Right lobe of liver (tissue), 4 donors: ENCODE data around the gene CUL2.

- PRO-cap, 4 experiments: peak in 1 of 4 experiments; most common minus-strand start chr10:31723367 (in 1)
- RAMPAGE, long total RNA, 2 experiments: no peak in any of the 2 experiments
Observed at GRCh38 chr10:31723031-31723669, 205.5 kb downstream of the ARHGAP12 start.

- PRO-cap, 4 experiments: peak in 4 of 4 experiments; most common plus-strand start chr10:31759315 (in 4); most common minus-strand start chr10:31759192 (in 3)
- RAMPAGE, long total RNA, 2 experiments: no peak in any of the 2 experiments
Observed at GRCh38 chr10:31759023-31759660, 169.5 kb downstream of the ARHGAP12 start.

DNA sequence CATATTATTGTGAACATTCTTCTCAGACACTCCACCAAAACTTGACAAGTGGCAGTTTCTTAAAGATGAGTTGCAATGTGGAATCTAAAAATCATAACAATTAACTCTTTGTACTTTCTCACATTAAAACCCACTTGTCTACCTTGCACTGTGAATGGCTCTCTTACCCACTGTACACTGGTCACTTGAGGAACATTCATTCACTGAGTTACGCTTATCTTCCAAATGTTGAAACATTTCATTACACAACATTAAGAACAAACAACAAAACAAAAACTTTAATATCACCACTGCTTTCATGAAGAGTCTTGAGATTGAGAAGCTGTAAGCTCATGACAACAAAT, 44.2 kb downstream of the ARHGAP12 start:
- PRO-cap, 4 experiments: peak in 1 of 4 experiments; most common minus-strand start position 179 of the sequence (in 1)
- RAMPAGE, long total RNA, 2 experiments: no peak in any of the 2 experiments

GRCh38 chr10:32020978-32021707, 35.1 kb downstream of the KIF5B start:
- PRO-cap, 4 experiments: no peak in any of the 4 experiments
- RAMPAGE, long total RNA, 2 experiments: no peak in any of the 2 experiments

GRCh38 chr10:32035385-32035773, 20.8 kb downstream of the KIF5B start:
- PRO-cap, 4 experiments: no peak in any of the 4 experiments
- RAMPAGE, long total RNA, 2 experiments: start-site peak on the minus strand in 1 of 2 experiments, at chr10:32035562-32035625 at its widest, 117 reads per replicate

GRCh38 chr10:32315774-32316389, 31.1 kb downstream of the EPC1 start:
- PRO-cap, 4 experiments: no peak in any of the 4 experiments
- RAMPAGE, long total RNA, 2 experiments: no peak in any of the 2 experiments

DNA sequence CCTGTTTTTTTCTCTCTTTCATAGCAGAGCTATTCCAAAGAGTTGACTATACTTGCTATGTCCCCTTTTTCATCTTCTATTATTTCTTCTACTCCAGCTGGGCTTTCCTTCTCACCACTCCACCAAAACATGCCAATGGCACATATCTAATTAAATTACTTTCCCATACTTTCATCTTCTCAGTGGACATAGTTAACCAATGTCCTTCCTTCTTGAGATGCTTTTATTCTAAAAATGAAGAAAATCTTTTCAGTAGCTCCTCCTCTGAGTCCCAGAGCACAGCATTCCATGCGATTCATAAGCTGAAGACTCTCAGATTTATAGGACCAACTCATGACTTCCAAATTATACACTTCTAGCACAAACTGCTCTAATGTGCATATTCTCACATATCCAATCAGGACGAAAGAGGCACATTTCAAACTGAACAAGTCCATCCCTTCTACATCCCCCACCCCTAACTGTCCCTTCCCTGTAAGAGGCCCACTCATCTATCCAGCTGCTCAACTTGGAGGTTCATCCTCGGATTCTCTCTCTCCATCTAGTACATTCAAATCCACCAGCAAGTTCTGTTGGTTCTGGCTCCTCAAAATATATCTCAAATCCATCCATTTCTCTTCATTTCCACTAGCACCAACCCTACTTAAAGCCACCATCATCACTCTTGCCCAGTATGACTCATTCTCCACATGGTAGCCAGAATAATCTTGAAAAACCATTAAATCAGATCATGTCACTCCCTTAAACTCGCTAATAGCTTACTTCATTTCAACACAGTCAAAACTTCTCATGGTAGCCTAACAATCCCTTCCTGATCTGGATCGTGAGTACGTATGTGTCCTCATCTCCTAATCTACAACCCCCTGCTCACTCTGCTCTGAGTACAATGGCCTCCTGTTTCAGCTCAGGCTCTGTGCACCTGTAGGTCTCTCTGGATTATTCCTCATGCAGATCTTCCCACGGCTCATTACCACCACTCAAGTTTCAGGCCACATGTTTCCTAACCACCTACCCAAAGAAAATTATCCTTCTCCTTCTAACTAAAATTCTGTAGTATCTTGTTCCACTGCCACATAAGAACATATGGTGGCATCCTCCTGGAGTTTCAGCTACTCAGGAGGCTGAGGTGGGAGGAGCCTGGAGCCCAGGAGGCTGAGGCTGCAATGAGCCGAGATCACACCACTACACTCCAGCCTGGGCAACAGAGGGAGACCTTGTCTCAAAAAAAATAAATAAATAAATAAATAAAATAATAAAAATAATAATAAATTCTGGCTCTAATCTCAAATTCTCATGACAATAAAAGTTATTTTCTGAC, 8.8 kb downstream of the EPC1 start:
- PRO-cap, 4 experiments: no peak in any of the 4 experiments
- RAMPAGE, long total RNA, 2 experiments: no peak in any of the 2 experiments

DNA sequence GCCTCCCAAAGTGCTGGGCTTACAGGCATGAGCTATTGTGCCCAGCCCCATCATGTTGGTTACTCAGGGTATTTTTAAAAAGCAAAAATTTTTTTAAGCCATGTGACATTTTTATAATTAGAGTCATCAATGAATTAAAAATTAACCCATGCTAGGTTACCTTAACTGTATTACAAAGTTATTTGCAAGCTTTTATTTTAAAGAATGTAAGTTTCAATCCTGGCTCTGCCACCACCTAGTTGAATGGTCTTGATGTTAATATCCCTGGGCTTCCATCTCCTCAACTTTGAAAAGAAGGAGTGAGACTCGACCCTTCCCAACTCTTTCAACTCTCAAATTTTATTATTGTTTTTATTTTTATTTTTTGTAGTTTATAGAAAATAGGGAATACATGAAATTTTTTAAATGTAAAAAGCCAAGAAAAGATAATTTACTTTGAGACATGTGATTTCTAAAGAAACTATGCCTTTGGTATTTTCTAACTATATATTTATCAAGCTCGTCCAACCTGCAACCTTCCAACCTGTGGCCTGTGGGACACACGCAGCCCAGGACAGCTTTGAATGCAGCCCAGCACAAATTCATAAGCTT, 17.4 kb upstream of the EPC1 start:
- PRO-cap, 4 experiments: no peak in any of the 4 experiments
- RAMPAGE, long total RNA, 2 experiments: no peak in any of the 2 experiments

DNA sequence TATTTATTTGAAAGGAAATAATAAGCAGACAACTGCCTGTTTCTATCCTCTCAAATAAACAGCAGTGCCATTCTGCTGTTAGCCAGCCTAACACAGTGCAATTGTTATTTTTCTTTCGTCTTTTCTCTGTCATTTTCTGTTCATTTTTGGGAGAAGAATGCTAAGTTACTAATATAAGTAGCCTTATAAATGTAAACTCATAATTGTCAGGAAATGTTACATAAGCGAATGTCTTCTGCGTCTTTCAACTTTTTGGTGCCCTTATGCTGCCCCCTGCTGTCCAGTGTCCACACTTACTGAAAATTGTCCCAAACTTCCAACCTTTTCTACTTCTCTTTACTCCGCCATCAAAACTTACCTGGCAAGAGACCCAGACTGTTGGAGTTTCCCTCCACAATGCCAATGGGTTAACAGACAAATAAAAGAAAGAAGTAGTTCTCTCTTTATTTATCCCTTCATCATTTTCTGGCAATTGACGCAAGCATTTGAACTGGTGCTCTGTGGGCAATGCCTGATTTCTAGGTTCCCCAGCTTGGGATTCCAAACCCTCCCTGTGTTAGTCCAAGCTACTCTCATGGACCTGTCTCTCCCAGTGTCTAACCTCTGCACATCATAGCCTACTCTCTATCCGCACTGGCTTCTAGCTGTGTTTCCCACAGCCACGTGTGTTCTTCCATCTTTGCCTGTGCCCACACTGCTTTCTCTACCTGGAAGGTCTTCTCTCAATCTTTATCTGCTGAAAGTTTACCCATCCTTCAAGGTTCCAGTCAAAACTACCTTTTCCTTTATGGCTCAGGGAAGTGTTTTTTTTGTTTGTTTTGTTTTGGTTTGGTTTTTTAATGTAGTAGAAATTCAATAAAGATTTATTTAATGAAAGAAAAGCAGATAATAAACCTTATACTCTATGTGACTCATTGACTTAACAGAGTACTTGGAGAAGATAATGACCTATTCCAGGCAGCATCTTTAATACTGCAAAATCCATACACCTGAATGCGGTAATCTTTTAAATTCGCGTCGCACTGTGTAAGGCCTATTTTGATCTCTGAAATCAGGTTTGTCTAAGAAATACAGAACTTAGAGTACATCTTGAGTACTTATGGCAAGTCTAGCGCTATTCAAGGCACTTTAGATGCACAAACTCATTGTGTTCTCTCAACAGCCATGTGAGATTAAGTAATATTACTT, 21.2 kb upstream of the EPC1 start:
- PRO-cap, 4 experiments: no peak in any of the 4 experiments
- RAMPAGE, long total RNA, 2 experiments: no peak in any of the 2 experiments

- PRO-cap, 4 experiments: peak in 4 of 4 experiments; most common minus-strand start chr10:32957961 (in 4)
- RAMPAGE, long total RNA, 2 experiments: no peak in any of the 2 experiments
Observed at GRCh38 chr10:32957819-32957984, 328 bp downstream of the ITGB1 start.

DNA sequence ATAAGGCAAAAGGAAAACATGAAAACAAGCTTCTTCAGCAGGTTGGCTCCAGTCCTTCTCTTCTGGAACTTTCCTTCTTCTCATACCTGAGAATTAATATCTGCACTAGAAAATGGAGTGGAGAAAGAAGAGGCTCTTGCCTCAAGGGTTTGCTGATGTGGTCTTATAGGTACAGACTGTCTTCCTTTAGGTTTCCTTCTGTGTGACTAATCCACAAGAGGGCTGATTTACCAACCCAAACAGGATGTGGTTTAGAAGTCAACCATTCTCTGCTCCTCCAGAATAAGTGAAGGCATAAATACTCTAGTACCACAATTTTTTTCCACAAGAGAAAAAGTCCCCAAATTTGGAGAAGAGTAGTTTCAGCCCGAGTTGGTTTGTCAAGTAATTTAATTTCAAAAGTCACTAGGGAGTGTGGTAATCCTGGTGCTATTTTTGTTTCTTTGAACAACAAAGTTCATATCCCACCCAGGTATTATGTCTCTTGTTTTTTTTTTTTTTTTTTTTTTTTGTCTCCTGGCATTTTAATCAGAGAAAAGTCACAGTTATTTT, 85.8 kb downstream of the NRP1 start:
- PRO-cap, 4 experiments: peak in 1 of 4 experiments; most common minus-strand start position 159 of the sequence (in 1)
- RAMPAGE, long total RNA, 2 experiments: no peak in any of the 2 experiments

- PRO-cap, 4 experiments: peak in 3 of 4 experiments; most common plus-strand start chr10:33273600 (in 3); most common minus-strand start chr10:33273342 (in 1)
- RAMPAGE, long total RNA, 2 experiments: no peak in any of the 2 experiments
Observed at GRCh38 chr10:33273164-33273680, 61.2 kb downstream of the NRP1 start.

- PRO-cap, 4 experiments: no peak in any of the 4 experiments
- RAMPAGE, long total RNA, 2 experiments: no peak in any of the 2 experiments
Observed at GRCh38 chr10:33377612-33378156, 43.2 kb upstream of the NRP1 start.

GRCh38 chr10:33661701-33662327, 327.3 kb upstream of the NRP1 start:
- PRO-cap, 4 experiments: peak in 1 of 4 experiments; most common plus-strand start chr10:33662079 (in 1); most common minus-strand start chr10:33661885 (in 1)
- RAMPAGE, long total RNA, 2 experiments: no peak in any of the 2 experiments

DNA sequence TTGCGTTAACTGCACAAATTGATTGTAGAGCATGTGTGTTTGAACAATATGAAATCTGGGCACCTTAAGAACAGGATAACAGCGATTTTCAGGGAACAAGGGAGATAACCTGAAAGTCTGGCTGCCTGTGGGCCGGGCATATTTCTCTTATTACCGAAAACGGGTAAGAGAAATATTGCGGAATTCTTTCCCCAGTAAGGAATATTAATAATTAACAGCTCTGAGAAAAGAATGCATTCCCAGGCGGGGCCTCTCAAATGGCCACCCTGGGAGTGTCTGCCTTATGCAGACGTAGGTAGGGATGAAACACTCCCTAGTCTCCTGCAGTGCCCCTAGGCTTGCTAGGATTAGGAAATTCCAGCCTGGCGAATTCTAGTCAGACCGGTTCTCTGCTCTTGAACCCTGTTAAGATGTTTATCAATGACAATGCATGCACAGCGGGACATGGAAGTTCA, 388.0 kb downstream of the PARD3 start:
- PRO-cap, 4 experiments: no peak in any of the 4 experiments
- RAMPAGE, long total RNA, 2 experiments: no peak in any of the 2 experiments

DNA sequence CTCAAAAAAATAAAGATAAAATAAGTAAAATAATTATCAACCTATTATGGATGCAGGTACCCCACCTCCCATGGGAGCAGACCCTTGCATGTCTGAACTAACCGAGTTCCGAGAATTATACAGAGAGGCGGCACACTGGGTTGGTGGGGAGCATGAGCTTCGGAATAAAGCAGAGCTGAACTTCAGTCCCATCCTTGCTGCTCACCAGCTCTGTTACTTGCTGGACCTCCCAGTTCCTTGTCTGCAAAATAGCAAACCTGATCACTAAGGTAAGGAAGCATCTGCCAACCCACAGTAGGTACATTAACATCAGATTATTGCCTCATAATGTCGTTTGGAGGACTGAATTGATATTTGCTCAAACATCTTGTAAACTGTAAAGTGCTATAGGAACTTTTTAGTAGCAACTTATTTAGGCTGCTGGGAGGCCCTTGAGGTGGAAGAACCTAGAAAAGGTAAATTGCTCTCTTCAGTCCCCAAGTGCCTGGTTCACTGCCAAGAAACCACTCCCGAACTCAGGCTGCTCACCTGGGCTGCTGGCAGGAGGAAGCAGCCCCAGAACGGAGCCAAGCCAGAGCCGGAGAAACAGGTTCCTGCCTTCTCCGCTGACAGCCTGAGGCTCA, 136.3 kb downstream of the CUL2 start:
- PRO-cap, 4 experiments: no peak in any of the 4 experiments
- RAMPAGE, long total RNA, 2 experiments: no peak in any of the 2 experiments

GRCh38 chr10:34973562-34974268, 116.4 kb downstream of the CUL2 start:
- PRO-cap, 4 experiments: no peak in any of the 4 experiments
- RAMPAGE, long total RNA, 2 experiments: no peak in any of the 2 experiments

GRCh38 chr10:35090111-35091015, at the start of gene CUL2:
Gene CUL2 (minus strand): TSS chr10:35090341.
- PRO-cap, 4 experiments: peak in 4 of 4 experiments; most common plus-strand start chr10:35090379 (in 2); most common minus-strand start chr10:35090322 (in 3)
- RAMPAGE, long total RNA, 2 experiments: start-site peak on the minus strand in 2 of 2 experiments, at chr10:35090309-35090616 at its widest, 16 to 214 reads per replicate

GRCh38 chr10:35209243-35209607, 82.6 kb downstream of the CREM start:
- PRO-cap, 4 experiments: no peak in any of the 4 experiments
- RAMPAGE, long total RNA, 2 experiments: no peak in any of the 2 experiments

- PRO-cap, 4 experiments: no peak in any of the 4 experiments
- RAMPAGE, long total RNA, 2 experiments: no peak in any of the 2 experiments
Observed at GRCh38 chr10:35315871-35316622, 20.3 kb upstream of the CCNY start.